ENCODE measurements around the genes ZNF226, TOMM40, CLPTM1 and MARK4.

DNA sequence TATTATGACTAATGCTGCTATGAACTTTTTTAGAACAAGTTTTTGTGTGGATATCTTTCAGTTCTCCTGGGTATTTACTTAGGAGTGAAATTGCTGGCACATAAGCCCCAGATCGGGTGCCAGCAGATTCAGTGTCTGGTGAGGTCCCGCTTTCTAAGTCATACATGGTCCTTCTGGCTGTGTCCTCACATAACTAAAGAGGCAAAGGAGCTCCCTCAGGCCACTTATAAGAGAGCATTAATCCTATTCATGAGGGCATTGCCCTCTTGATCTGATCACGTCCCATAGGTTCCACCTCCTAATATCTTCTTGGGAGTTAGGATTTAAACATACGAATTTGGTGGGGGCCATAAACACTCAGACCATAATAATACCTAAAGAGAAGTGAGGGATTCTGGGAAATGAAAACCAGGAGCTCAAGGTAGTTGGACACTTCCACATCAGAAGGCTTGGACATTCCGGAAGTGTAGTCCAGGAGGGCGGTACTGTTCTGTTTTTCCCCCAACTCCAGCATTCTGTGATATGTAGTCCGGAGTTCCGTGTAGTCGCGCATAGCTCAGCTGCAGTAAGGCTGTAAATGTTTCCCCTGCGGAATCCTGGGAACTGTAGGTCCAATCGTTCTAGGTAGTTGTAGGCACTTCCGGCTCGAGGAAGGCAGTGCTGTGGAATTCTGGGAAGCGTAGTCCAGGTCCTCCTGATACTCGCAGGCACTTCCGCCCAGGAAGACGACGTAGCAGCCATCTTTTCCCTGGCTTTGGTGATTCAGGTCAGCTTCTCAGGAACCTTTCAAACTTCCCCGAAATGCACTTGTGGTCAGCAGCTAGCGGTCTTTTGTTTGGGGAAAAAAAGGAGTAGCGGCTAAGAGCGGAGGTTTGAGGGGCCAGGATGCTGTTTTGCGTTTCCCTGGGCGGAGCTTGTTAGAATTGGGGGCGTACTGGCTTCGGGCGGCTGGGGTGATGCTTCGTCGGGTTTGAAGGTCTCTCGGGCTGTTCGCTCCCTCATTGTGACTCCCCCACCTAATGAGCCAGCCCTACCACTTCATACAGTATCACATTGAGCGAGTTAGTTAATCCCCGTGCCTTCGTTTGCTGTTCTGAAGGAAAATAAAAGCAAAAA lies at the start of gene ZNF226:
ZNF226 (plus strand) TSS at position 724 of the 1,116 bp plus-strand sequence.
- PRO-cap, 3 experiments, result peak in 3 of 3 experiments; most common plus-strand start position 710 of the sequence (in 1); most common minus-strand start position 492 of the sequence (in 2)
- RRBS, result under 1% methylated on average over 8 of the region's 35 CpGs

GRCh38 chr19:44571381-44571608 lies 41.8 kb upstream of the CEACAM20 start:
- PRO-cap, 3 experiments, result no peak in any of the 3 experiments
- RRBS, result no CpG with 5 or more reads among the region's 4 CpGs

- PRO-cap, 3 experiments, result no peak in any of the 3 experiments
- RRBS, result no CpG with 5 or more reads among the region's 4 CpGs
Observed at GRCh38 chr19:44617596-44618023, 4.2 kb downstream of the IGSF23 start.

DNA sequence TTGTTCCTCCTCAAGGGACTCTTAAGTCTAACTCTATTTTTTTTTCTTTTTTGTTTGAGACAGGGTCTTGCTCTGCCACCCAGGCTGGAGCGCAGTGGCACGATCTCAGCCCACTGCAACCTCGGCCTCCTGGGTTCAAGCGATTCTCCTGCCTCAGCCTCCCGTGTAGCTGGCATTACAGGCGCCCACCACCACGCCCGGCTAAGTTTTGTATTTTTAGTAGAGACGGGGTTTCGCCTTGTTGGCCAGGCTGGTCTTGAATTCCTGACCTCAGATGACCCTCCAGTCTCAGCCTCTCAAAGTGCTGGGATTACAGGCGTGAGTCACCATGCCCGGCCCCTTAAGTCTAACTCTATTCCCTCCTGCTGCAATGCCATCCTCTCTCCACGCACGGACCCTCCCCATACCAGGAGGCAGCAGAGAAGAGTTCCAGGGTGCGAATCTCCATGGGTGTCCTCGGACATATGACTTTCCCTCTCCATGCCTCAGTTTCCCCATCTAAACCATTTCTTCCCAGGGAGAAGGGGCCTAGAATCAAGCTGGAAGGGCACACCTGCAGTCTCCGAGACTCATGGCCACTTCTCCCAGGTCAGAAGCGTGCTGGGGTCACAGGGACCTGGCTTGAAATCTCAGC lies 6.1 kb upstream of the BCL3 start:
- PRO-cap, 3 experiments, result no peak in any of the 3 experiments
- RRBS, result no CpG with 5 or more reads among the region's 18 CpGs

GRCh38 chr19:44749108-44749517 lies 605 bp downstream of the BCL3 start:
- PRO-cap, 3 experiments, result no peak in any of the 3 experiments
- RRBS, result 3% methylated on average over 1 of the region's 4 CpGs

DNA sequence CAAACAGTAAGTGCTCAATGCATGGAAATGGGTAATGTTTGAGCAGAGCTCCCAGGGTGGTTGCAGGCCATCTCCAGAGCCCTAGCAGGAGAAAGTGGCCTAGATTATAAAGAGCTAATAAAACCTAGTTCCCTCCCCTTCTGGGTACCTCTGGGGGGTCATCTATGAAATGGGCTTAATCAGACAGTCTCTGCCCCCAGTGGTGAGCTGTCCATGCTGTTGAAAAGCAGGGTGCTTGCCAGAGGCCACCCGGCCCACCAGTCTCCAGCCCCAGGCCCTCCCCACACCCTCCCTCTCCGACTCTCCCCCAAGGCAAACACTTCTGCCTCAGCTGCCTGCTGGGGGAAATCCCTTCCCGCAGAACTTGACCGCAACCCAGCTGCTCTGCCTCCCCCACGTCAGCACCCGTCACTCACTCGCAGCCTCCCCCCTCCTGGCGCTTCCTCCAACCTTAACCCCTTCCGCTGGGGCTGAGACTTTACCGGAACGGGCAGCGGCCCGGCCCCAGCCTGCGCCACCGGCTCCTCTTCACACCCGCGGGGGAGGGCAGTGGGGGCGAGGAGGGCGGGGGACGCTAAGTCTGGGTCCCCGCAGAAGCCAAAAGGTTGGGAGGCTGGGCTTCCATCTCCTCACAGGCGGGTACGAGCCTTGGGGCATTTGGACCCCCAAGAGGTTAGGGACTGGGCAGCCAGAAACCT lies 4.7 kb downstream of the BCL3 start:
- PRO-cap, 3 experiments, result peak in 2 of 3 experiments; most common plus-strand start position 475 of the sequence (in 1); most common minus-strand start position 353 of the sequence (in 1)
- RRBS, result no CpG with 5 or more reads among the region's 23 CpGs

- PRO-cap, 3 experiments, result peak in 3 of 3 experiments; most common plus-strand start chr19:44891255 (in 3)
- RRBS, result no CpG with 5 or more reads among the region's 76 CpGs
Observed at GRCh38 chr19:44891041-44891896, at the start of gene TOMM40. Gene TOMM40 (plus strand): TSS chr19:44891254.

DNA sequence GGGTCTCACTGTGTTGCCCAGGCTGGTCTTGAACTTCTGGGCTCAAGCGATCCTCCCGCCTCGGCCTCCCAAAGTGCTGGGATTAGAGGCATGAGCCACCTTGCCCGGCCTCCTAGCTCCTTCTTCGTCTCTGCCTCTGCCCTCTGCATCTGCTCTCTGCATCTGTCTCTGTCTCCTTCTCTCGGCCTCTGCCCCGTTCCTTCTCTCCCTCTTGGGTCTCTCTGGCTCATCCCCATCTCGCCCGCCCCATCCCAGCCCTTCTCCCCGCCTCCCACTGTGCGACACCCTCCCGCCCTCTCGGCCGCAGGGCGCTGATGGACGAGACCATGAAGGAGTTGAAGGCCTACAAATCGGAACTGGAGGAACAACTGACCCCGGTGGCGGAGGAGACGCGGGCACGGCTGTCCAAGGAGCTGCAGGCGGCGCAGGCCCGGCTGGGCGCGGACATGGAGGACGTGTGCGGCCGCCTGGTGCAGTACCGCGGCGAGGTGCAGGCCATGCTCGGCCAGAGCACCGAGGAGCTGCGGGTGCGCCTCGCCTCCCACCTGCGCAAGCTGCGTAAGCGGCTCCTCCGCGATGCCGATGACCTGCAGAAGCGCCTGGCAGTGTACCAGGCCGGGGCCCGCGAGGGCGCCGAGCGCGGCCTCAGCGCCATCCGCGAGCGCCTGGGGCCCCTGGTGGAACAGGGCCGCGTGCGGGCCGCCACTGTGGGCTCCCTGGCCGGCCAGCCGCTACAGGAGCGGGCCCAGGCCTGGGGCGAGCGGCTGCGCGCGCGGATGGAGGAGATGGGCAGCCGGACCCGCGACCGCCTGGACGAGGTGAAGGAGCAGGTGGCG lies 2.8 kb downstream of the APOE start:
- PRO-cap, 3 experiments, result no peak in any of the 3 experiments
- RRBS, result 88% methylated on average over 8 of the region's 75 CpGs

DNA sequence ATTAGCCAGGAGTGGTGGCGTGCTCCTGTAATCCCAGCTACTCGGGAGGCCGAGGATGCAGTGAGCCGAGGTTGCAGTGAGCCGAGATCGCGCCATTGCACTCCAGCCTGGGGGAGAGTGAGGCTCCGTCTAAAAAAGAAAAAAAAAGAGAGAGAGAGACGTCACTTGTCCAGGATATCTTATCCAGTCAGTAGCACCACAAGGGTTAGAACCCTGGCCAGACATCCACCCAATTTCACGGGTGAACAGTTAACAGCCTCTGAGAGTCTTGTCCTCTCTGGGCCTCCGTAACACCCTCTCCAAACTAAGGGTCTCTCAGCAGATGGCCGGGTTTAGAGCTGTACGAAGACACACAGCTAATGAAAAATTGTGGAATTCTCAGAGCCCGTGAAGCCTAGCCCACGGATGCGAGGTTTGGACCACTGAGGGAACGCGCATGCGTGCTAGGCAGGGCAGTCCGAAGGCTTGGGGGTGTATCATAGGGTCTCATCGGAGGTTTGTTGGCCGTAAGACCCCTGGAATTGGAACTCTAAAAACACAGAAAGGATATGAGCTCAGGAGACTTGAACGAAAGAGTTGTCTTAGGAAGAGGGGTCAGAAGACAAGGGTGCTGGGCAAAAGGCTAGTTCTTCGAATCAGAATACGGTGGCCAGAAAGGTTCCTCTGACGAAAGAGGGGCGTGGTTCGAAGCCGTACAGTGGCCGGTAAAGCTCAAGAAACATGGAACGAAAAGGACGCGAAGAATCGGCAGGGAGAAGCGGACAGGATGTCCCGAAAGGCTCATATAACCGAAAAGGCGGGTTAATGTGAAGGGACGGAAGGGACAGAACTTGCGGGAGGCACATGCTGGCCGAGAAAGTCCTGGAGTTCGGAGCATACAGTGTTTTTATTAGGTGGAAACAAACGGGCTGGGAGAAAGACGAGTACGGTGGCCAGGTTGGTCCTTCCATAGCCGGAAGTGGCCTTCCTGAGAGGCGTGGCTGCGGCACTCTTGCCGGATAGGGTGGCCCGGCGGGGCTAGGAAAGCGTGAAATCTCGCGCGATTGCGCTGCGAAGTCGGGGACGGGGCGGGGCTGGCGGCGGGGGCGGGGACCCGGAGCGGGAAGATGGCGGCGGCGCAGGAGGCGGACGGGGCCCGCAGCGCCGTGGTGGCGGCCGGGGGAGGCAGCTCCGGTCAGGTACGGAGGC lies at the start of gene CLPTM1:
CLPTM1 (plus strand) TSS at position 1,091 of the 1,188 bp plus-strand sequence.
- PRO-cap, 3 experiments, result peak in 3 of 3 experiments; most common plus-strand start position 1,104 of the sequence (in 3); most common minus-strand start position 637 of the sequence (in 3)
- RRBS, result 2% methylated on average over 27 of the region's 77 CpGs

GRCh38 chr19:45075086-45075482 lies 1.2 kb downstream of the ZNF296 start:
- PRO-cap, 3 experiments, result peak in 1 of 3 experiments; most common minus-strand start chr19:45075392 (in 1)
- RRBS, result no CpG with 5 or more reads among the region's 9 CpGs

- PRO-cap, 3 experiments, result no peak in any of the 3 experiments
- RRBS, result 8% methylated on average over 14 of the region's 22 CpGs
Observed at GRCh38 chr19:45164550-45165143, 3.9 kb upstream of the NKPD1 start.

DNA sequence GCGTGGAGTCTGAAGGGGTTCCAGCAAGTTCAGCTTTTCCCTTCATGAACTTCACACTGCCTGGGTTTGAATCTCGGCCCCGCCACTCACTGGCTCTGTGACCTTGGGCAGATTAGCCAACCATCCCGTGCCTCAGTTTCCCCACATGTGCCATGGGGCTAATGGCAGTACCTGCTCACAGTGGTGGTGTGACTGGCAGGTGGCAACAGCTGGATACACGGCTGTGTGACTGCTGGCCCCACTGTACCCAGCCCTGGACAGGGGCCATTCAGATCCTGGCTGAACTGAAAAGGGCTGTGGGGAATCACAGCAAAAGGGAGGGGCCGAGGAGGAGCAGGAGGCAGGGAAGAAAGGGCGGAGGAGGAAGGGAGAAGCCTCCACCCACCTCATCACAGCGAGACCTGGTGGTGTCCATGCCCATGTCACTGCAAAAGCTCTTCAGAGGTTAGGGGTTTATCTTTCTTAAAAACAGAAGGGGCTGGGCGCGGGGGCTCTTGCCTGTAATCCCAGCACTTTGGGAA lies 7.4 kb downstream of the TRAPPC6A start:
- PRO-cap, 3 experiments, result no peak in any of the 3 experiments
- RRBS, result no CpG with 5 or more reads among the region's 10 CpGs

- PRO-cap, 3 experiments, result no peak in any of the 3 experiments
- RRBS, result no CpG with 5 or more reads among the region's 15 CpGs
Observed at GRCh38 chr19:45244322-45244912, 790 bp downstream of the EXOC3L2 start.

GRCh38 chr19:45245918-45246232 lies 668 bp upstream of the EXOC3L2 start:
- PRO-cap, 3 experiments, result no peak in any of the 3 experiments
- RRBS, result no CpG with 5 or more reads among the region's 4 CpGs

- PRO-cap, 3 experiments, result peak in 3 of 3 experiments; most common plus-strand start chr19:45251281 (in 2); most common minus-strand start chr19:45251085 (in 2)
- RRBS, result 2% methylated on average over 20 of the region's 48 CpGs
Observed at GRCh38 chr19:45250986-45251376, at the start of gene MARK4. Gene MARK4 (plus strand): TSS chr19:45251271.

- PRO-cap, 3 experiments, result no peak in any of the 3 experiments
- RRBS, result no CpG with 5 or more reads among the region's 20 CpGs
Observed at GRCh38 chr19:45311557-45312152, 11.0 kb downstream of the CKM start.

GRCh38 chr19:45404673-45404975 lies 245 bp downstream of the PPP1R13L start:
- PRO-cap, 3 experiments, result peak in 1 of 3 experiments; most common minus-strand start chr19:45404937 (in 1)
- RRBS, result no CpG with 5 or more reads among the region's 17 CpGs

- PRO-cap, 3 experiments, result peak in 2 of 3 experiments; most common plus-strand start chr19:45439677 (in 1); most common minus-strand start chr19:45439666 (in 1)
- RRBS, result 2% methylated on average over 26 of the region's 81 CpGs
Observed at GRCh38 chr19:45439551-45440351, 16.0 kb upstream of the ERCC1 start.

- PRO-cap, 3 experiments, result peak in 2 of 3 experiments; most common minus-strand start chr19:45493238 (in 2)
- RRBS, result no CpG with 5 or more reads among the region's 38 CpGs
Observed at GRCh38 chr19:45492596-45493763, 3.9 kb downstream of the RTN2 start.

GRCh38 chr19:45509707-45509936 lies 2.3 kb downstream of the VASP start:
- PRO-cap, 3 experiments, result no peak in any of the 3 experiments
- RRBS, result no CpG with 5 or more reads among the region's 2 CpGs